Foreskin fibroblast (primary cell): ENCODE measurements around the gene ICOS.

GRCh38 chr2:203871527-203871981 is 4.0 kb downstream of the CTLA4 start:
- RRBS: no CpG with 5 or more reads among the region's 4 CpGs

DNA sequence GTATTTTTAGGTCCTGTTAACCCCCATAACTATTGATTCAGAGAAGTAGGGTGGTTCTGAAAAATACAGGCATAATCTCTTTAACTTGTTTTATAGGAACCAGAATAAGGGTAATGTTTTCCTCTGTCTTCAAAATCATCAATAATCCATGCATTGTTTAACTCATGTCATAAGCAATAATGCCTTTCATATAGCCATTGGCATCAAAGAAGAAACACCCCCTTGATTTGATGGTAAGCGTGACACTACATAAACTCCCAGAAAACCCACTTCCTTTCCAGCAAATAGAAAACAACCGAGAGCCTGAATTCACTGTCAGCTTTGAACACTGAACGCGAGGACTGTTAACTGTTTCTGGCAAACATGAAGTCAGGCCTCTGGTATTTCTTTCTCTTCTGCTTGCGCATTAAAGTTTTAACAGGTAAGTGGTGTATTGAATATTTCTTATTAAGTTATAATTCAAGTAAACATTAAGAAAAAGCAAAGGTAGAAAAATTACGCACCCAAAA is at the start of gene ICOS:
ICOS (plus strand) TSS at position 312 of the 509 bp plus-strand sequence.
- RRBS: no CpG with 5 or more reads among the region's 6 CpGs

DNA sequence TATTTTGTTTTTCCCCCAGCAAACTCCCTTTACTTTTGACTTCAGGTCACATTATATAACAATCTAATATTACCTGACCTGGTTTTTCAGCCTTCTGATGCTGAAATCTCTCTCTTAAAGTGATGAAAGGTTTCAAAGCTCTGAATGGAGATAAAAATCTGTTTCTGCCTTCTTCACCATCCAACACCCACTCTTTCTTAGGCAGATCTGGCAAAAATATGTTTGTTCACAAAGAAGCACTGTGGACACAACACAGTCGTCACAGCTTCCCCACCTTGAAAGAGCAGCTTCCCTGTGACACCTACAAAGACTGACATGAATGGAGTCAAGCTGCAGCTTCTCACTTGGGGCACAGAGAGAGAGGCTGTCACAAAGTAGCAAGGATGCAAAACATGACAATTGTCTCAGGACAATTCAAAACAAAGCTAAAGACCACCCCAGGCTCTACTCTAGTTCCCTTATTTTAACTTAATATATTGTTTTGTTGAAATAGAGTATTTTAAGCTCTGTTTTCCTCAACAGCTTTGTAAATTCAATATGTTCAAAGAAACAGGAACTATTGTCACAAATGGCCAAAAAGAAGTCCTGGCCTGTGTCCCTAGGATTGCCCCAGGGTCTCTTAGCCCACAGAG is 86.6 kb downstream of the ICOS start:
- RRBS: no CpG with 5 or more reads among the region's 1 CpG

- RRBS: no CpG with 5 or more reads among the region's 2 CpGs
These were observed 288.0 kb upstream of the PARD3B start for GRCh38 chr2:204257253-204257603.

DNA sequence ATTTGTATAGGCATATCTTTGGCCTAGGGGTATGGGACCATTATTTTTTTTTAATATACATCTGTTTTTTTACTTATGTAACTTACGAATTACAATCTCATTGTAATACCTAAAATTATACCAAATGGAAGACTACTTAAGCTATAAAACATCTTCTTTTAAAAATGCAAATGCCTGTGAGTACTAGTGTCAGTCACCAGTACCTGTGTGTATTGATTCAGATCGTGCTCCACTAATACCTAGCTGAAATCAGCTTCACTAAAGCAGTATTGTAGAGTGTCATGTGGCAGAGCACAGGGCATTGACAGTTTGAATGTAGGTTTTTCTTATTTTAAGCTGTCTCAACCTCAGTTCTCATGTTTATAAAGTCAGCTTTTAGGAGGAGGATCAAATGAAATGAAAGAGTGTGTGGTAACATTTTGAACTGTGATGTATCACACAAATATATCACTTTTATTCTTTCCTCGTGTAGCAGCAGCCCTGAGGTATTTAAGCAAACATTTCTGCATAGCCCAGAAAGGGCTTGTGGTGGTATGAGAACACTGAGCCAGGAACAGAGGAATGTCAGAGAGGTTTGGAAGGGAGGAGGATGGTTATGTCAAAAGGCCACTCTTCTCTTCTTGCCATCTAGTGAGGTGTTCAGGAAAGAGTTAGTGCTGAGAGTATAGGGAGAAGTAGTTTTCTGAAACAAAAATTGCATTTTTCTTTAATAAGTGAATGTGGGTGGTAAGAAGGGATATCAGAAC is 150.1 kb downstream of the PARD3B start:
- RRBS: no CpG with 5 or more reads among the region's 3 CpGs

DNA sequence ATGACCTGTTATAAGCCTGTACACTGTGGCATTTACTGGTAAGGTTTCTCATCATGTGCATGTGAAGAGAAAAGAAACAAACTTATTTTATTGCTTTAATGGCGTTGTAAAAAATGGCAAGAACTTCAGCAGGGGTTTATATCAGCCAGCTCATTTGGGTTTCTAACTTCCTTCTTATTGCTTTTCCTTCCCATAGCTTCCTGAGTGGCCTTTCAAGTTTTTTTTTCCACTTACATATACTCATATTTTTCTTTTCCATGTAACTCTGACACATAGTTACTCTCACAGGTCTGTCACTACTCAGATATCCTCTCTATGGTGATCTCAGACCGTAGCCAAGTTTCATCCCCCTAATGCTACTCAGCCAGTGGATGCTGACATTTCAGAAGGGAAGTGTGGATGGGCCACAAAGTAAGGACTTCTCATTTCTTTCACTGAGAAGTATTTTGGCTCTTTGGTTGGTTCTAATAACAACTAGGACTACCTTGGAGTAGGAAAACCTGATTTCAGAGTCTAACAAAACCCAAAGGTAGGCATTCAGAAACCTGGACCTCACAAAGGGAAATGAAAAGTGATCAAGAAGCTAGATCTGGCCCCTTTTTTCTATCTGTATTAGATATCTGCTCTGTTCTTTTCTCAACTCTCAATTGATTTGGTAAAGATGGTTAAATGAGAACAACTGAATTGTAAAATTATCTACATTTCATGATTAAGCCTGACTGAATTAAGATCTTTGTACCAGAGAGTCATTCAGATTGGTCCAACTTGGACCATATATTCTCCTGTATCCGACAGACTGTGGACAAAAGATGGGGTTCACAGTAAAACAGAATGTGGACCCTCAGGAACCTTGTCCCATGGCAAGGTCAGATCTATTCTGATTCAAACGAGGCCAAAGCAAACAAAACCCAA is 198.4 kb downstream of the PARD3B start:
- RRBS: no CpG with 5 or more reads among the region's 4 CpGs

- RRBS: no CpG with 5 or more reads among the region's 6 CpGs
These were observed 409.0 kb upstream of the NRP2 start for GRCh38 chr2:205273239-205273844.

DNA sequence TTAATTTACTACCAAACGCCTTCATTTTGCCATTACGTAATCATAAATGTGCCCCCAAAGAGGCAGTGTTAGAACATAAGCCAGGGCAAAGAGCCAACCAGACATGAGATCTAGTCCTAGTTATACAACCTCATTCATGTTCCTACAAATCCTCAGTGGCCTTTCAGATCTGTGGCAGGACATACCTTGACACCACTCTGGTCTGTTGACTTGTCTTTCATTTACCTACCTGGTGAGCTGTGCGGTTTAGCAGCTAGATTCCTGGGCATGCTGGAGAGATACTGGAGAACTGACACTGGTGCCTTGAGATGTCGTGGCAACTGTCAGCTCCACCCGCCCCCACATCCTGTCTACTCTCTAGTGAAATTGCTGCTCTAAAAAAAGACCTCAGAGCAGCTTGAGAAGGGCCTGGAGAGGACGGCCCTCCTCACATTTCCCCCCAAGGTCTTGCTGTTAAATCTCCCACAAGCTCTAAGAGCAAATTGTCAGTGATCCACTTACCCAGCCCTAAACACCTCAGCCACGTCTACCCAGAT is 21.5 kb upstream of the NRP2 start:
- RRBS: no CpG with 5 or more reads among the region's 7 CpGs

DNA sequence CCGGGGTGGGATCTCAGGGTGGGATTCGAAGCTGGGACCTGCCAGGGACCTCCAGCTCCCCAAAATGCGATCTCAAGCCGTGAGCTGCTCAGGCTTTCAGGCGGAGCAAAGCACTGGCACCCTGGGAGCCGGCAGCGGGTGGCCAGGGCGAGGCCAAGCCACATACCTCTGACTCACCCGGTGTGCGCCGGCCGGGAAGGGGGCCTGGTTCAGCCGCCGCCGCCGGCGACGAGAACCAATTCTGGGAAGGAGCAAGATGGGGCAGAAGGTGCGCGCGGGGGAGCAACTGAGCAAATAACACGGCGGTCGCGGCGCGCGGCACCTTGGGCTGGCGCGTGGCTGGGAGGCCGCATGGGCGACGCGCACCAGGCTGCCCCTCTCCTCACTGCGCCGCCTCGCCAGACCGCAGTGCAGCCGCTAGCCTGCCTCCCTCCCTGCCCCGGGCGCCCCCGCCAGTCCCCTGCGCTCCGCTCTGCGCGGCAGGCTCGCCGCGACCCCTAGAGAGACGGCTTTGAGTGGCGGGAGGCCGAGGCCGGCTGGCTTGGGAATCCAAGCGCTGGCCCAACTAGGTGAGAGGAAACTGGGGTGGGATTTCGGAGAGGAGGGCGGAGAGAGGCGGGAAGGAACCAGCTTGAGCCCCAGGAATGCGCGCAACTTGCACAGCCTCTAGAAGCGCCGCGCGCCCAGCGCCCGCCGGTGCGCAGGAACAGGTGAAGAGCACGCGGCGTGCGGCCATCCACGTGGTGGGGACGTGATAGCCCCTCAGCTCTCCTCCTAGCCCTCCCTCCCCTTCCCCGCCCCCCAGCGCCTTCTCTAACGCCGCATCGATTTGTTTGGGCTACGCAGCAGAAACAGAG is 3.2 kb downstream of the NRP2 start:
- RRBS: under 1% methylated on average over 12 of the region's 79 CpGs

DNA sequence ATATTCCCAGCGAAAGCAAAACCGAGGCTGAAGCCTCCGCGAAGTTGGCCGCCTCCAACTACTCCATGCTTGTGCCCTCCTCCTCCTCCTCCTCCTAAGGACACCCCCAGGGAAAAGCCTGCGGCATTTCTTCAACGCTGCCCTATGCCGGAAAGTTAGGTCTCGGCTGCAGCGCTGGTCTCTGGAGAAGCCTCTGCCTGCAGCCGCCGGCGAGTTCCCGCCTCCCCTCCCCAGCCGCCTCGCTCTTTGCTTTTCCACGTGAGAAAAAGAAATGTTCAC is 3.8 kb downstream of the NRP2 start:
- RRBS: 3% methylated on average over 5 of the region's 17 CpGs

DNA sequence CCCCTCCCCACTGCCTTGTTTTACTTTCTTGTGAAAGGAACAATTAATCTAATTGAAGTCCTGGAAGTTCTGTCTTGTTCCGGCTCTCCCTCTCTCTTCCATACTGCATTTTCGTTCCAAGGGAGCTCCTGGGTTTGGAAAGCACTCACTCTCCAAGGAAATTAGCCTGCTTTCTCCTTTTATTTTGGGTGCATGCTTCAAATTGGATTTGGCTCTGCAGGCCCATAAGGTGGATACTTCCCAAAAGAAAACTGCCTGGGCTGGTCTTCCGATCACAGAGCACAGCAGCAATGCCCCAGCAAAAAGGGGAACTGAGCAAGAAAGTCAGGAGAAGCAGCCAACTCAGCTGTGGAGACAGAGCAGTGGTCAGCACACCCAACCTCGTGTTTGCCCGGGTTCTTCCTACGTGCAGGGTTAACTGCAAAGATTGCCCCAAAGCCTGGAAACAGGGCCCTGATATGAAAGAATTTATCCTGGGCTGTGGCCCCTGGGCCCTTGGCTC is 17.8 kb downstream of the NRP2 start:
- RRBS: no CpG with 5 or more reads among the region's 6 CpGs

DNA sequence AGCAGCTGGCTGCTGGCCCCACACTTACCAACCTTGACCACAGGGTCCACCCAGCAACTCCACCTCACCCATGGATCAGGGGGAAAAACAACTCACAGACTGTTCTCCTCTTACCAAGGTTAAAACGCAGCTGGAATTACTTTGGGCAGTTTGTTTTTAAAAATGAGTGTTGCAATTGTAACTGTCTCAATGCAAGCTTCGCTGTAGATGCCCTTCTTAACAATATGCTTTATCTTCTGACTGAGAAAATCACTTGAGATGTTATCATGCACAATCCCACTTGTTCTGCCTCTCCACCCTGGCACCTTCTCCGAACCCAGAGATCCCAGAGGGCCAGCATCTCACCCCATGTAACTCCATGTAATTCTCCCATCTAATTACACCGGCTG is 22.2 kb downstream of the NRP2 start:
- RRBS: no CpG with 5 or more reads among the region's 4 CpGs

GRCh38 chr2:205768135-205768676 is 85.9 kb downstream of the NRP2 start:
- RRBS: no CpG with 5 or more reads among the region's 10 CpGs

- RRBS: 17% methylated on average over 10 of the region's 21 CpGs
These were observed 200.4 kb downstream of the INO80D start for GRCh38 chr2:205885499-205886017.

DNA sequence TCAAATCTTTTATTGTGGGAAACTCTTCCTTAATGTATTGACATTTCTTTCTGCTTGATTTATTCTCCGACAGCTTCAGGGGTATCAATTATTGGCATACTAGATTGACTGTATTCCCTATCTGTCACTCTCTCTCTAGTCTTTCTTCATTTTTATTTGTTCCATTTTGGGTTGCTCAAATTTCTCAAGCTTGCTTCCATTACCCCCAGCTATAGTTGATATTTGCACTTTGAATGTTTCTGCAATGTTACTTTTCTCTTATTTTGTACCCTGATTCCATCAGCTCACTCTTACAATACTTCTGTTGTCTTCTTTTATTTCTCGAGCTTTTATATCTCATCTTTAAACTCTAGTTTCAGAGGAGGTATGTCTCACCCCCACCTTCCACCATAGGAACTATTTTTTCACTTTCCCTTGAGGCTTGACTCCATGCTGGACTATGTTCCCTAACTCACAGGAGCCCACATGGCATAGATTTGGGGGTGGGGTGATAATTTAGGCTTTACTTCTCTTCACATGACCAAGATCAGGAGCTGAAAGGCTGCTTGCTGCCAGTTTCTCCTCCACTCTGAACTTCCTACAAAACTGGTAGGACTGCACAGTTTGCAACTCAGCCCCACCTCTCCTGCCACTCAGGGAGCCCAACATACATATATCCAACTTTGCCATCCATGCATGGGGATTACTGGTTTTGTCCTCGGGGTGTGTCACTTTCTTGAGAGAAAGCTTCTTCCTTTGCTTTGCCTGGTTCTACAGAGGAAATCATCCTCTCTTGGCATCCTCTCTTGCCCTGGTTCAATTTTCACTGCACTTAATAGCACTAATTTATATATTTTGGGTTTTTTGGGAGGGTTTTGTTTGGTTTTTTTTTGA is 14.3 kb downstream of the INO80D start:
- RRBS: no CpG with 5 or more reads among the region's 3 CpGs

DNA sequence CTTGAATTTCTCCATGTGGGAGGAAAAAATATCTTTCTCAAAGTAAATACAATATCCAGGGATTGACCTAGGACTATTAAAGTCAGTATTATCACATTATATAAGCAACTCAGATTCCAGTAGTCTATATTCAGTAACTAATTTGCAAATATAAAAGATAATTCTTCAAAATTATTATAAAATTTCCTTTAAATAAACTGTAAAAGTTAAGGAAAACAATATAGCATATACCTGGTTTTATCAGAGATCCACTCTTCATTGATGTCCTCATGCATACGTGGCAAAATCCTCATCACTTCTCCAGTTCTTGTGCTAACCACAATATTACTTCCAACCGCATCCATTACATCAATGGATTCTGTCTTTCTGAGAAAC is 14.6 kb downstream of the NDUFS1 start:
- RRBS: no CpG with 5 or more reads among the region's 2 CpGs

DNA sequence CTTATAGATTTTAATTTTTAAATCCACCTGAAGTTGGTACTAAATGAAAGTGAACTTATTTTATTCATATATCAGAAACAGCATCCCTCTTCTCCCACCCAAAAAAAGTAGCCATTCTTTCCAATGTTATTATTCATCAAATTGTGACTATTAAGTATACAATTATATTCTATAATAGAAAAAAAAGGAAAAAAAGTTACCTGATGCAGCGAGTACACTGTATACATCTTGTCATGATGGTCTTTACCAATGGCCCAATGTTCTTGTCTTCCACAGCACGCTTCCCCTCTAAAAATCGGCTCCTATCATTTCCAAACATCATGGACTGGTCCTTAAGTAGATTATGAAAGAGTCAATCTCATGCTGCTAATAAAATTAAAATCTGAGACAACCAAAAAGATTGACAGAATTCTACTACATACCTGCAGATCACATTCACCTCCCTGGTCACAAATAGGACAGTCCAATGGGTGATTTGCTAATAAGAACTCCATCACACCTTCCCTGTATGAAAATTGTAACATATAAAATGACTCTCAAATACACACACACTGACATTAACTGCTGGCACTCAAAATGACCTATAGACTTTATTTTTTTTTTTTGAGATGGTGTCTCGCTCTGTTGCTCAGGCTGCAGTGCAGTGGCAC is 11.8 kb downstream of the NDUFS1 start:
- RRBS: no CpG with 5 or more reads among the region's 4 CpGs

GRCh38 chr2:206150903-206151598 is 8.2 kb downstream of the NDUFS1 start:
- RRBS: no CpG with 5 or more reads among the region's 5 CpGs

DNA sequence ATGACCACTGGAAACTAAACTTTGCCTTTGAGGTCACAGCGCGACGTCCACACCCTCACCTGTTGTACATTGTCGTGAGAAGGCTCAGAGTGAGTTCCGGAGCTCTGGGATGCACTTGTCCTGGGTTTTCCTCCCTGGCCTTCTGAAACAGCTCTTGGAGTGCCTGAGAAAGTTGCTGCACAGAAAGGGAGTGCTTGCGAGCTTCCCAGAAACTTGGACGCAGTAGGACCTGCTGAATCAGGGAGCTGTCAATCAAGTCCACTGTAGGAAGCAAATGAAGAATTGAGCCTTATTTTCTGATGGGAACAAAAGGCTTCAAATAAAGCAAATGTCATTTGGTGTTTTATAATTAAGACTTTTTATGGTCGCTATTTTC is 11.0 kb downstream of the DYTN start:
- RRBS: no CpG with 5 or more reads among the region's 8 CpGs

GRCh38 chr2:206810011-206810734 is 44.8 kb downstream of the FASTKD2 start:
- RRBS: no CpG with 5 or more reads among the region's 17 CpGs